Camera-type eye (tissue), 1 donor: ENCODE measurements around a stretch of chr3.

- RAMPAGE, long total RNA: no peak
Measured at GRCh38 chr3:66385972-66386537, 114.8 kb downstream of the LRIG1 start.

- RAMPAGE, long total RNA: no peak
Measured at GRCh38 chr3:66425056-66425539, 75.7 kb downstream of the LRIG1 start.

GRCh38 chr3:66442758-66443369, 58.0 kb downstream of the LRIG1 start:
- RAMPAGE, long total RNA: no peak

DNA sequence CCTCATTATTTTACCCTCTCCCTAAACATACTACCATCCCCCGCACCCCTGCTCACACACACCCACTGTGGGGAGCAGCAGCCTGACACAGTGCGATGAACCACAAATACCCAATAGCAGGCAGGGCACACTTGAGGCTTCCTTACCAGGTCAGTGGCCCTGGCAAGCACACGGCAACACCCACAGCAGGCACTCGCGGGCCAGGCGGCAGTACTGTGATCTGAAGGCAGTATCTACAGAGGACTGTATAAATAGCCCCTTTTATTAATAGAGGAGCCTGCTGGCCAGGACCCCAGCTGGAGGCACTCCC, 44.2 kb downstream of the LRIG1 start:
- RAMPAGE, long total RNA: no peak

DNA sequence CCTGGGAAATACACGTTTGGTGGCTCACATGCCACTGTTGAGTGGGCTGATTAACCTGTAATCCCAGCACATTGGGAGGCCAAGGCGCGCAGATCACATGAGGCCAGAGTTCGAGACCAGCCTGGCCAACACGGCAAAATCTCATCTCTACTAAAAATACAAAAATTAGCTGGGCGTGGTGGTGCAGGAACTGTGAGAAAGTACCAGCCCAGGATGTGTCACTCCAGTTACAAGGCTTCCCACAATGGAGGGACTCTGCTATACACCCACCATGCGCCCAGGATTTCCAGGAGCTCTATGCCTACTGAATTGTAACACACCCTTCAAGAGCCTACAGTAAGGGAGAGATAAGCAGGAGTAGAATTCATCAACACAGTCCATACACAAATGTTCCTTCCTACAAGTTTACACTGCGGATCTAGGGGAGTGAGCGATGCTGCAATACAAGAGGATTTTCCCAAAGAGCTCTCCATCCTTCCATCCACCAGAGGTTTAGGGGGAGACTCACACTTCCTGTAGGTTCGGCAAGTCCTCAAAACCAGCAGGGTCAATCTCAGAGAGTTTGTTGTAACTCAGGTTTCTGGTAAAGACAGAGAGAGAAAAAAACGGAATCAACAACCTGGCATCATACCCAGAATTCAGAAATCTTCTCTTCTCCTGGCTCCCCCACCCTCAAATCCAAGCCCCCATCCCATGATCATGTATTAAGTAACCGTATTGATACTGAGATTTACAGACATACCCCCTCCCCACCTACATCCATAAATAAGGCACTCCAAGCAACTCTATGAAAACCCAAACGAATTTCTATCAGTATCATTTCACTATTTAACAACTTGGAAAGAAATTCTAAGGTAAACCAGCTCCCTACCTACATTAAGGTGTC, 38.6 kb downstream of the LRIG1 start:
- RAMPAGE, long total RNA: no peak

DNA sequence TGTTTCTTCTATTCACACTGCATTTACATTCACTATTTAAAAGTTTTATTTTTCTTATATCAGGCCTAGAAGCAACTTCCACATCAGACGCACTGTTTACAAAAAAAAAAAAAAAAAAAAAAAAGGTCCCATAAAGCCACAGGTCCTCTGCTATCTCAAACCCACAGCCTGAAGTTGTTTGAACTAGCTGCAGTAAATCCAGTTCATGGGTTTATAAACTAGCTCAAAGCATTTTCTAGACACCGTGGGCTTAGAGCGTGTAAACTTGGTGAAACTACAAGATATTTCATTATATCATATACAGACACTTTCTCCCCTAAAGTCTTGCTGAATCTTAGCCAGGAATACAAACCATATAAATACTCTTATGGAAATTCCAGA, 3.2 kb downstream of the LRIG1 start:
- RAMPAGE, long total RNA: no peak

GRCh38 chr3:66499242-66499767, 1.5 kb downstream of the LRIG1 start:
- RAMPAGE, long total RNA: no peak

- RAMPAGE, long total RNA: no peak
Measured at GRCh38 chr3:66499768-66500571, 852 bp downstream of the LRIG1 start.

- RAMPAGE, long total RNA: no peak
Measured at GRCh38 chr3:66988952-66989730, 9.0 kb upstream of the KBTBD8 start.

- RAMPAGE, long total RNA: no peak
Measured at GRCh38 chr3:67296479-67296842, 298.4 kb downstream of the KBTBD8 start.

- RAMPAGE, long total RNA: no peak
Measured at GRCh38 chr3:69118609-69118948, 3.8 kb downstream of the LMOD3 start.

GRCh38 chr3:69199280-69199817, 77.0 kb upstream of the LMOD3 start:
- RAMPAGE, long total RNA: no peak

GRCh38 chr3:69248222-69248907, 126.0 kb upstream of the LMOD3 start:
- RAMPAGE, long total RNA: no peak

DNA sequence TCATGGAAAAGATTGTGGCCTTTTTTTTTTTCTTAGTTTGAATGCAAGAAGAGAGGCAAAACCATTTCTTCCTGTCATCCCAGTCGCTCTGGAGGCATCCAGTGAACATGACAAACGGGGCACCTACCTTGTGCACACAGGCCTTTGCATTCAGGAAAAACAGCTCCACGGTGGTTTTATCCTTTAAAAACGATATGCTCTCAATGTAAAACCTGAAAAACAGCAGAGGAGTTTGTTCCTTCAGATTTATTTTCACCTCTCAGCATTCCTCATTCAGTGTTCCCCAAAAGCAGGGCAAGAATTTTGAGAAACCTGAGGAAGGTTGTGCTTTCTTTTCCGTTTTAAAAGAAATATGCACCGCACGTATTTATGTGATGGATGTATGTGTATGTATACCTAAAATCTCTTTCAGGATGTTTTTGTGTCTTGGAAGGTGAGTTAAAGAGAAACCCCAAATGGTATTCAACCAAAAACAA, 98.2 kb downstream of the FRMD4B start:
- RAMPAGE, long total RNA: no peak

- RAMPAGE, long total RNA: no peak
Measured at GRCh38 chr3:69322009-69322412, 63.9 kb downstream of the FRMD4B start.

DNA sequence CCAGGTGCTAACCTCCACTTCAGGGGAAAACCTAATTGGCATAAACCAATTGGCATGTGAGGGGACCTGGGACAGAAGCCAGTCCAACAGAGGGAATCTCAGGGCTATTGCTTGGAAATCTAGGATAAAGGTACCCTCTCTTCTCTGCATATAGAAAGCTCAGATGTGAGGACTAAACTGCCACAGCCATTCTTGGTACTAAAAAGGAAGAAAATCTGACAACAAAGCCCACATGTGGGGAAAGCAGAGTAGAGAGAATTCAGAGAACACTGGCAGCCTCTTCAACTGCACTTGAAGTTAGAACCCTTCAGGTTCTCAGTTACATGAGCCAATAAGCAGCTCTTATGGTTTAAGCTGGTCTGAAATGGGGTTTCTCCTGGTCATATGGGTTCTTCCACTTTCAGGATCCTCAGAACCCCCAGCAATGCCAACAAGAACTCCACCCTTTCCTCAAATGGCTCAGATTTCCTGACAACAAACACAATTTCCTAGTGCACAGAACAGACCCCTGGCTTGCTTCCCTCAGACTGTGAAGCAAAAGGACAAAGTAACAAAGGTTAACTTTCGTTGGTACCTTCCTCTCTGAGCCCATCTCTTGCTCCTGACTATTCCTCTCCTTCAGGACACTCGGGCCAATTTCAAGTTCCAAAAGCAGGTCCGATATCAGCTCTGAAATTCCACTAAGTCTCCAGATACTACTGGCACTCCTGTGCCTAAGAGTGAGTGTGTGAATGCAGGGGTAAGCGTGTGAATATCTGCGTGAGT, 23.9 kb upstream of the FRMD4B start:
- RAMPAGE, long total RNA: no peak

DNA sequence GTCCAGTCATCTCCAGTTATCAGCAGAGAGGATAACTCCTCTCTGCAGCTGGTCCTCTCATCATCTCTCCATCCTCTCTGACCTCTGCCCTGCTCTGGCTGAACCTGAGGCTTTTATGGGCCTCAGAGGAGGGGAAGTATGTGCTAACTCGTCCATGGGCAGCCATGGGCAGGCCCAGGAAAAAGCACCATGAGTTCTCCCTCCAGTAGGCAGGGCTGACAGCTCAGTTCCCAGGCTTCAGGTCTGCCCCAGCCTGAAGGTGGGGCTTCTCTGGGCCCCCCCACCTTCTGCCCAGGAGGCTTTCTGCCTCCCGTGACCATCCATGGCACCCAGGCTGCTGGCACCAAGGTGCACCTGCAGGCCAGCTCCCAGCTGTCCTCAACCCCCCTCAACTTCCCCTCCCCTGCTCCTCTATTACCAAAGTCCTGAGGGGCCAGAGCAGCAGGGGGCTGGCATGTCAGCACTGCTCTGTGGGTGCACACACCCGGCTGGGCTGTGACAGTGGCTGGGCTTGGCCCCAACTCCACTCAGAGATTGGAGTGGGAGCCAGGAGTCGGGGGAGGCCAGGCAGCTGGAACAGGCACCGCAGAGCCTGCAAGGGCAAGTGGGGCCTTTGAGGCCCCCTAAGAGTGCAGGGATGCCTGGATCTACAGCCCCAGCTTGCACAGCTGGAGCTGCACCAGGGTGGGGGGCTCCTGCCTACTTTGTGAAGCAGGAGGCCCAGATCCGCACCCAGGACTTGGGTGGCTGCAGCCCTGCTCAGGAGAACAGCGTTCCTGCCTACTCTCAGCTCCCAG, 99.0 kb upstream of the FRMD4B start:
- RAMPAGE, long total RNA: no peak

- RAMPAGE, long total RNA: no peak
Measured at GRCh38 chr3:69740122-69741093, 1.1 kb downstream of the MITF start.

GRCh38 chr3:69747462-69747890, 8.2 kb downstream of the MITF start:
- RAMPAGE, long total RNA: no peak

GRCh38 chr3:69784957-69785405, 45.7 kb downstream of the MITF start:
- RAMPAGE, long total RNA: no peak